Rectum (tissue), 1 donor: ENCODE measurements around the gene TMEM185B.

DNA sequence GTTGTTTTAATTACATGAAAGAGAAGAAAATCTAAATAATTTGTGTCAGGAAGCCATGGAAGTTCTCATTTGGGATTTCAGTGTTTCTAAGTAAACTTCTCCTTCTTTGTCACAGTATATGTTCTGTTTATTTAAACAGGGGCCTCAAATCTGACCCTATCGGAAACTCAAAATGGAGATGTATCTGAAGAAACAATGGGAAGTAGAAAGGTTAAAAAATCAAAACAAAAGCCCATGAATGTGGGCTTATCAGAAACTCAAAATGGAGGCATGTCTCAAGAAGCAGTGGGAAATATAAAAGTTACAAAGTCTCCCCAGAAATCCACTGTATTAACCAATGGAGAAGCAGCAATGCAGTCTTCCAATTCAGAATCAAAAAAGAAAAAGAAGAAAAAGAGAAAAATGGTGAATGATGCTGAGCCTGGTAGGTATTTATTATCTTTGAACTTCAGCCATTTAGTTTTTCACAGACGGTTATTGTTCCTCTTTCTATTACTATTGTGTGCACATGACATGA, 2.9 kb downstream of the DDX18 start:
- PRO-cap, result no peak

- PRO-cap, result bidirectional peak, plus-strand start at chr2:118013287, minus-strand start at chr2:118013050
Observed at GRCh38 chr2:118012916-118013170, 1.0 kb downstream of the CCDC93 start.

DNA sequence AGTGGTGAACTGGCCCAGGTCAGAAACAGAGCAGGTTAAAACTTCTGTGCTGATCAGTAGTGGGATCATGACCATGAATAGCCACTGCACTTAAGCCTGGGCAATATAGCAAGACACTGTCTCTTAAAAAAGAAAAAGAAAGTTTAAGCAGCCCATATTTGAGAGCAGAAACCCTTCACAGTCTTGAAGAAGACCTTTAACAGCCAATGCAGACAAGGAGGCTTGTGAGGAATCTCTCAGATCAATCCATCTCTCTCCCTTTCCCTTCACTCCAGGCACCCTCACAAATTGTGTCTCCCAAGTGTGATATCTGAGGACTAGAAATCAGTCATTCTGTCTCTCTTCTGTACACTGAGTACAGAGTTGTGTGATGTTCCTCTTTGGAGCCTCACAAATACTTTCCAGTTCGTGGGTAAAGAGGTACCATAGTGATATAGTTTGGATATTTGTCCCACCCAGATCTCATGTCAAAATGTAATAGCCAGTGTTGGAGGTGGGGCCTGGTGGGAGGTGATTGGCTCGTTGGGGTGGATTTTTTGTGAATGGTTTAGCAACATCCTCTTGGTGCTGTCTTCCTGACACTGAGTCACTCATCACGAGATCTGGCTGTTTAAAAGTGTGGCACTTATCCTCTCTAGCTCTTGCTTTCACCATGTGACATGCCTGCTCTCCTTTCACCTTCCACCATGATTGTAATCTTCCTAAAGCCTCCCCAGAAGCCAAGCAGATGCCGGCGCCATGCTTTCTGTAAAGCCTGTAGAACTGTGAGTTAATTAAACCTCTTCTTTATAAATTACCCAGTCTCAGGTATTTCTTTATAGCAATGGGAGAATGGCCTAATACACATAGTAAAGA, 2.9 kb upstream of the CCDC93 start:
- PRO-cap, result no peak

DNA sequence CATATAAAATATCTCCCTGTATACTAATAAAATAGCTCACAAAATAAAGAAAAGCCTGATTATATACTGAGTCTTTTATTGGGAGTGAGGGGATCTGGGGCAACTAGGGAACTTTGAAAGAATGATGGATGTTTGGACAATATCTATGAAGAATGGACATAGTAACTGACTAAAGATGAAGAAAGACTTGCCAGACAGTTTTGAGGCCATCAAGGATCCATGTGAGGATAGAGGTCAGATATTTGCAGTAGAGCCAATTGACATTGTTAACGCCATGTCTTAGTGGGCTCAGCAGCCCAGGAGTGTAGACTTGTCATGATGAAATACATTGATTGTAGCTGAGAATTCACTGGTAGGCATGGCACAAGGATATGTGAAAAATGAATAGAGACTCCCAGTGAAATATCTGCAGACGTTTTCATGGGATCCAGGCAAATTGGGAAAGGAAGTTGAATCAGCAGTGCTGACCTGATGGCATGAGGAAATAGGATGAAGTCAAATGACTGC, 24.3 kb downstream of the INSIG2 start:
- PRO-cap, result no peak

DNA sequence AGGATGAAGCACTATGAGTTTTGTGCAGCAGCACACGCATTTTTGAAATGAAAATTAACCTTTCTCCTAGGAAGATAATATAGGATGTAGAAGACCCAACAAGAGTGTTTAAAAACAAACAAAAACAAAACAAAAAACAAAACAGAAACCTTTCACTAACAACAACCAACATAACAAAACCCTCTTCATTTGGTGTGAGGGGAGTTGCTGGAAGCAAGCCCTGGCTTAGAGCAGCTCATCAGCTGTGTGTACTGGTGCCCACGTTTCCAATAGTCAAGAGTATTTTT, 134.3 kb downstream of the INSIG2 start:
- PRO-cap, result no peak

- PRO-cap, result no peak
Observed at GRCh38 chr2:118309471-118309847, 221.2 kb downstream of the INSIG2 start.

DNA sequence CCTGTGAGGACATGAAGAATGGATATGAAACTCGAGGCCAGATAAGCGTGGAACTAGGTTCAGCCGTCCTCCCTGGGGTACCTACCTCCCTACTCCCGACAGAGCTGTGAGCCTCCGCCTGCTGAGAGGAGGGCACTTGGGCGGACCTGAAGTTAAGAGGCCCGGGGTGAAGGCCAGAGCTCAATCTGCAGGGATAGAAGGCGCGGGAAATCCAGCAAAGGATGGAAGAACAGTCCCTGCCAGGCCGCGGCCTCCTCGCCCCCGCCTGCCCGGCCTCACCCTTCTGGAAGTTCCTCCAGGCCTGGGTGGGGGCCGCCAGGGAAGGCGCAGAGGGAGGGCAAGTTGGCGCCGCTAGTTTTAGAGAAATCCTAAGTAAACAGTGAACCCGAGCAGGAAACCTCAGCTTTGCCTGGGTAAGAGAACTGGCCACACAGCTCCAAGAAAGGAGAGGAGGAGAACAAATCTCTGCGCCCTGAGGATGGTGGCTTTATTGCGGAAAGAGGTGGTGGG, 13.0 kb downstream of the EN1 start:
- PRO-cap, result no peak

DNA sequence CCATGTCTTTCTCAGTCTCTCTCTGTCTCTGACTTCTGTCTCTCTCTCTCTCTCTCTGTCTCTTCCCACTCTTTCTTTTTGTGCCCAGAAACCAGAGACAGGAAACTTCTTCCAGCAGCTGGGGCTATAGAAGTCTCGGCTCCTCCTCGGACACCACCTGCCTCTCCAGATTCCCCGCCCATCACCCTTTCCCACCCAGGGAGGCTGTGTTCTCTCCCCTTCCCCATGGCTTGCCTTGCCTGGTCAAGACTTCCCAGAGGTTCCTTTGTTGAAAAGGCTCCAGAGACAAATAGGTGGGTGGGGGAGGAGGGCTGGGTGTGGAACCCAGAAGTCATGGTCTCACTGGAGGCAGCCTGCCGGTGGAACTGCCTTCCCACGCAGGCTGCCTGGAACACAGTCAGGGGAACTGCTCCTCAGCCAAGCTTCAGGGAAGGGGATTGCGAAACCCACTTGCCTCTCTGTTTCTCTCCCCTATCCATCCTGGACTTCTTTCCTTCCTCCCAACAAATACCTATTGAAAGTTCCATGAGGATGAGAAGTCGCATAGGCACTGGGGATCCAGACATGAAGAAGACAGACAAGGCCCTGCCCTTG, 31.5 kb downstream of the MARCO start:
- PRO-cap, result no peak

GRCh38 chr2:119252241-119253322, 28.9 kb downstream of the STEAP3 start:
- PRO-cap, result no peak

GRCh38 chr2:119430640-119430963, 1.1 kb upstream of the TMEM37 start:
- PRO-cap, result unidirectional peak, plus-strand start at chr2:119430849

GRCh38 chr2:119431963-119433191, 723 bp downstream of the TMEM37 start:
- PRO-cap, result unidirectional peak, minus-strand start at chr2:119432599; unidirectional peak, plus-strand start at chr2:119433161

- PRO-cap, result no peak
Observed at GRCh38 chr2:119442793-119443265, 11.2 kb downstream of the TMEM37 start.

GRCh38 chr2:120222675-120224057, at the start of gene TMEM185B:
Gene TMEM185B (minus strand): TSS chr2:120223400.
- PRO-cap, result bidirectional peak, plus-strand start at chr2:120223179, minus-strand start at chr2:120223094; bidirectional peak, plus-strand start at chr2:120223490, minus-strand start at chr2:120223380; bidirectional peak, plus-strand start at chr2:120223896, minus-strand start at chr2:120223900; unidirectional peak, minus-strand start at chr2:120223900

DNA sequence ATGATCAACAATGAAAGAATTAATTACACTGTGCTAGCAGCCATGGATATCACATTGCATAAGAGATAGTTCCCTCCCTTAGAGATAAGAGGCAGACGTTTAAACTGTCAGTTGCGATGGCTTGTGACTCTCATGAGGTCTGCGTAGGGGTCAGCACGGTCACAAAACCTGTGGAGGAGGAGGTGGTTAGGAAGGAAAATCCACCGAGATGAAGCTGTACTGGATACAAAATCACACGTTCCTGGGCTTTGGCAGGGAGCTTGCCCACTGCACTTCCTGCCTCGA, 751 bp upstream of the RALB start:
- PRO-cap, result unidirectional peak, plus-strand start at position 133 of the sequence

DNA sequence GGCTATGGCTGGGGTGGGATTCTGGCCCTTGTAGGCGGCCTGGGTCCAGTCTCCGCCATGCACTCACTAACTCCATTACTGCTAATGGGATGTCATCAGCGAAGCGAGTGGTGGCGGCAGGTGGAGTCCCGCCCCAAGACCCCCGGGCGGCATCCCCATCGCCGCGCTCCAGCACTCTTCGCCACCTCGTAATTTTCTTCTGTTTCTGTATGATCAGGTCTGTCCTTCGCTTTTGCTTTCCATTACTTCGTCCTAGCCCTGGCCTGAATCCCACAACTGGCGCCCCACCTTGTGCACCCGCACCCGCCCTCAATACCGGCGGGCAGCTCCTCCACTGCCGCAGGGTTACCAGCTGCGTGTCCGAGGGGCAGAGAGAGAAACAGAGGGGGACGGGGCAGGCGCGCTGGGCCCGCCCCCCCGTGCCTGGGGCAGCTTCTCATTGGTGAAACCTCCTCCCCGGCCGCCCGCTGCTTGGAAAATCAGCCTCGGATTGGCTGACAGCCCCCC, 355 bp upstream of the RALB start:
- PRO-cap, result bidirectional peak, plus-strand start outside the sequence, minus-strand start at position 347 of the sequence

DNA sequence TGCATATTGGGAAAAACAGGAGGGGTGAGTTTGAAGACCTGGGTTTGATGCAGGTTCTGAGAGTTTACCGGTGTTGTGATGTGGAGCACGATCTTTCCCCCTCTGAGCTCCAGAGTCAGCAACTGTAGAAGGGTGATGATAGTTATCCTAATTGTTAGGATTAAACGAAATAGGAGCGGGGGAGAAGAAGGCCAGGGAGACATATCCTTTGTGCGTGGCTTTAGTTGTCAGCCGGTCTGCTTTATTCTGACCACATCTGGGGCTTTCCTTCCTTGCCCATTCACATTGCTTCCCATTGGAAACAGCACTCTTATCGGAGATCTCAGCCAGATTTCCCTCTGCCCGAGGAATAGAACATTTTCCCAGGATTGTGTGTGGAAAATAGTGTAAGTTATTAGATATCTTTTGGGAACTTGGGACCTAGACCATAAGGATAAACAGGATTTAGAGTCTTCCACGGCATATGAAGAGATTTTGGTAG, 1.5 kb downstream of the RALB start:
- PRO-cap, result no peak

- PRO-cap, result no peak
Observed at GRCh38 chr2:120312707-120313564, 33.0 kb upstream of the INHBB start.

DNA sequence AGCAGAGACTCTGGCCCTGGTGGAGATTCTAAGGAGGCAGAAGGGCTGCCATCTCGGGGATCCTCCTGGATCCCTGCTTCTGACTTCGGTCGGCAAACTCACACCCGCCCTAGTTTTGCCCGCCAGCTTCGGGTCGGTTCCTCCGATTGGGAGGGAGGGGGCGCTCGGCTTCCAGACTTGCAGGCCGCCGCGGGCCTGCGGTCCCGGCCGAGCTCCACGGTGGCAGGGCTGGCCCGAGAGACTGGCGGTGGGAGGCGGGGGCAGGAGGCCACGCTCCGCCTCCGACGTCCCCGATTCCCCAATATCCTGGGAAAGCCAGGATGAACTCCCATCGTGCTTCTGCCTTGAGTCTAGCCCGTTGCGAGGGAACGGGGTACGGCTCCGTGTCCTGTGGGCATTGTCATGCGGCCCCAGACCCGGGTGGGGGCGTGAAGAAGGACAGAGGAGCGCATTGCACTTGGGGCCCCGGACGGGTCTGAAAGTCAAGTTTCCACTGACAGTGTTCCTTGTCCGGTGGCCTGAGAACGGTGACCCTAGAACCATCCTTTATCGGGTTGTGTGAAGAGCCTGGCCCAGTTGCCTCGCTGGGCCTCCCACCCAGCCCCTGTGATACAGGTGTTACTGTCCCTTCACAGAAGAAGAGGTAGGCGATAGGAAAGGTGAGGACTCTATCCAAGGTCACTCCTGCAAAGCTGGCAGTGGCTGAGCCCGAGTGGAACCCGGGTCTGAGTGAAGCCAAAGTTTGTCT, 2.4 kb upstream of the INHBB start:
- PRO-cap, result no peak

- PRO-cap, result no peak
Observed at GRCh38 chr2:120348230-120348661, 2.3 kb downstream of the INHBB start.

DNA sequence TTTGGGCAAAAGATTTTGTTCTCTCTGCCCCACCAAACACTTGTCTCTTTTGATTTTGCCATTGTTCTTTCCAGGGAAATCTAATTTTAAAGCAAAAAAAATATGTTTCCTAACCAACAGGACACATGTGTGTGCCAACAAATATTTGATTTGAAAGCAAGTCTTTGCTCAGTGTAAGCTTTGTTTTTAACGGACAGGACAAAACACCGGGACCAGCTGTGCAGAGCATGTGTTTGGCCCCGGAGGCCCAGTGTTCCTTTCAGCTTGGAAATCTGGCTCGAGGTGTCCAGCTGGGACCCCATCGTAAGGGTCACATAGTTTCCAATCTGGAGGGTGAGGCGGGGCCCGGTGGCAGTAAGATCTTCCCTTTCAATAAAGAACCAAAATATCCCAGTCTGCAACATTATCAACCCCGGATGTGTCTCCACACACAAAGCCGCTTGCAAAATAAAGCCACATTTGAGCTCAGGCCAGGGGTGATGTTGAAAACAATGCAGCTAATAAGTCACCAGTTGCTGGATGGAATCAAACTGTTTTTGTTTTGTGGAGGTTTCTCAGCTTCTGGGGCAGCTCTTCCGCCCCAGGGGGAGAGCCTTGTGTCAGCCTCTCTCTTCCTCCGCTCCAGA, 138.7 kb upstream of the GLI2 start:
- PRO-cap, result no peak